ENCODE data around the genes SHANK1, ACP4, KLK2, KLK8, CD33 and SIGLECL1.

GRCh38 chr19:50485250-50485638 lies 8.6 kb upstream of the GARIN5A start:
- RRBS = no CpG with 5 or more reads among the region's 6 CpGs

- RRBS = no CpG with 5 or more reads among the region's 32 CpGs
These were observed 33.8 kb downstream of the SYT3 start for GRCh38 chr19:50605937-50606300.

DNA sequence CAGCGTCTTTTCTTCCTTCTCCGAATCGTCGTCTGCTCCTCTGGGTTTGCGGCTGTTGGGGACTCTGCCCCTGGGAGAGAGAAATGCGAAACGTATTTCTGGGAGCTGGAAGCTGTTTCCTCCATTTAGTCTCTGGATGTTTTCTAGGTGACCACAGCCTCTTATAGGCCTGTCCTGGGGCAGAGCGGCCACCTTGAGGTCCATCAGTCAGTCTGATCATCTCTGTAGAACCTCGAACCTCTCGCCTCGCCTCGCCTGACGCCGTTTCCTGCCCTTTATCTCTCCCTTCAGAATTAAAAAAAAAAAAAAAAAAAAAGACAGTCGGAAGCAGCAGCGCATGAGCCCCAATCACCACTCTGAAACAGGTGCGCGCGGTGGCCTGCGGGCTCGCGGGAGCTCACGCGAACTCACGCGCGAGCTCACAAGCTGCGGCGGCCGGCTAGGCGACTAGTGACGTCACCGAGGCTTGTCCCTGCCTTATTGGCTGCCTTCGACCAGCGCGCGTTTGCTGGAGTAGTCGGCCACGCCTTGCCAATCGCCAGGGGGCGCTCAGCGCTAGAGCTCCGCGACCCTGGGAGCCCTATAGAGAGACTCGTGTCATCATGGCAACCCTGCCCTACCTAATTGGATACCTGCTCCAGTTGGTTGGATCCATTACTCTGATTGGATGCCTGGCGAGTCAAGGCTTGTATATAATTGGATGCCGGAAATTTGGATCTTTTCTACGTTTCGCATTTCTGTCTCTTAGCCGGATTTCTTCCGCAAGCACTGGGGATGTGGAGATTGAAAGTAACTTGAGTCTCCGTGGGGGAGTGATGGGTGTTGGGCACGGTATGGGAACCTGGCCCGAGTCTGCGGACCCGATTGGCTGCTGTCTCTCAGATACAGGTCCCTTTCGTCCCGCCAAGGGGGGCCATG lies 31.7 kb downstream of the SYT3 start:
- RRBS = 10% methylated on average over 4 of the region's 58 CpGs

DNA sequence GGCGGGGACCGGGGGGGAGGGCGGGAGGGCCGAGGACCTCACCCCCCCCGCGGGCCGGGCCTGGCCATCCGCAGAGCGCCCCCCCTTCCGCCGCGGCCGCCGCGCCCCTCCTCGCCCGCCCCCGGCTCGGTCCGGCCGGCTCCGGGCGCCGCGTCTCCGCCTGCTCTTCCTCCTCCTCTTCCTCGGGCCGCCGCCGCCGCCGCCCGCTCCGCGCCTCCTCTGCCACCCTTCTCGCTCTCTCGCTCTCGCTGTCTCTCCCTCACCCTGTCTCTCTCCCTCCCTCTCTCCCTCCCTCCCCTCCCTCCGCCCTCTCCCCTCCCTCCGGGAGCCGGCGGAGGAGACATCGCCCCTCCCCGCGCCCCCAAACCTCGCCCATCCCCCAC lies at the start of gene SHANK1:
SHANK1 (minus strand) TSS at position 256 of the 383 bp plus-strand sequence.
- RRBS = 5% methylated on average over 27 of the region's 46 CpGs

DNA sequence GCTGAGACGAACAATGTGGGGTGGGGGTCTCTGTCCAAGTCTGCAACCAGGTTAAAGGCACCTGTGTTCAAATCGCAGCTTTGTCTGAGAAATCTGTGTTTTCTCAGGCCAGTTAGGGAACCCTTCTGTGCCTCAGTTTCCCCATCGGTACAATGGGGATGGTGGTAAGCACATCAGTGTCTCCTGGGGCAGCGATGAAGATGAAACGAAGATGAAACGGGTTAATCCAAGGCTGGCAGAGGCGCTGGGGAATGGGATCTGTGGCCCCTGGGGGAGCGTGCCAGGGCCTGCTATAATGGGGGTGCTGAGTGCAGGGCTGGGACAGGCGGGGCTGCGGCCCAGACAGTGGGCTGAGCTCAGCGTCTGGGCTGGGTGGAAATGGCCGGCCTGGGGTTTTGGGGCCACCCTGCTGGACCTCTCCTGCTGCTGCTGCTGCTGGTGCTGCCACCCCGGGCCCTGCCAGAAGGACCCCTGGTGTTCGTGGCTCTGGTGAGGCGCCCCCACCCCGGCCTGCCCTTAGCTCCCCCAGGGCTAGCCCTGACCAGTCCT lies at the start of gene ACP4:
ACP4 (plus strand) TSS at position 379 of the 549 bp plus-strand sequence.
- RRBS = 50% methylated on average over 5 of the region's 16 CpGs

GRCh38 chr19:50793846-50794921 lies 4.0 kb downstream of the ACP4 start:
- RRBS = 32% methylated on average over 2 of the region's 23 CpGs

DNA sequence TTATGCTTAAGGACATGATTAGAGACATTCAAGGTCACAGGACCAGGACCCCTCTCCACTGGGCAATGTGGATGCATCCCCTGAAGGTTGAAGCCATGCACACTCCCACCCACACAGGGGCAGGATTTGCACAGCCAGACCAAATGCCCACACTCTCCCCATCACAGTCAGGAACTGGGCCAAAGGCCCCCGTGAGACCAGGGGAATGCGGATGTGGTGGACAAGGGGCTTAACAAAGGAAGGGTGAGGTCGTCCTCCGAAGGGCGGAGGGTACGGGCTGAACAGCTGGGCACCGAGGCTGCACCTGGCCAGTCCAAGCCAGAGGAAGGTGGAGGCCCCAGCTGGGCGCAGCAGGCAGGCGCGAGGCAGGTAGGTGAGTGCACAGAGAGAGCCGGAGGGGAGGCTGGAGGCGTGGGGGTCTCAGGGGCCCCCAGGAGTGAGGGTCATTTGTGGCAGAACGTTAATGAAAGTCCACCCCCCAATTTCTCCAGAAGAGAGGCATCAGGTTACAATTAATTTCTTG lies 3.1 kb downstream of the KLK15 start:
- RRBS = no CpG with 5 or more reads among the region's 13 CpGs

- RRBS = no CpG with 5 or more reads among the region's 7 CpGs
These were observed 4.2 kb downstream of the KLK3 start for GRCh38 chr19:50858860-50859323.

- RRBS = 14% methylated on average over 6 of the region's 22 CpGs
These were observed 2.8 kb upstream of the KLK2 start for GRCh38 chr19:50870373-50870962.

- RRBS = no CpG with 5 or more reads among the region's 10 CpGs
These were observed at the start of gene KLK2 for GRCh38 chr19:50872917-50873625. Gene KLK2 (plus strand): TSS chr19:50873439.

GRCh38 chr19:50911955-50912407 lies 786 bp upstream of the KLK4 start:
- RRBS = no CpG with 5 or more reads among the region's 16 CpGs

- RRBS = no CpG with 5 or more reads among the region's 7 CpGs
These were observed at the start of gene KLK8 for GRCh38 chr19:51001516-51001879. Gene KLK8 (minus strand): TSS chr19:51001604.

GRCh38 chr19:51131787-51132772 lies 7.4 kb downstream of the SIGLEC9 start:
- RRBS = no CpG with 5 or more reads among the region's 24 CpGs

- RRBS = no CpG with 5 or more reads among the region's 37 CpGs
These were observed 39.8 kb downstream of the SIGLEC7 start for GRCh38 chr19:51181846-51182446.

GRCh38 chr19:51224648-51225220 lies at the start of gene CD33:
Gene CD33 (plus strand): TSS chr19:51225080.
- RRBS = no CpG with 5 or more reads among the region's 10 CpGs

DNA sequence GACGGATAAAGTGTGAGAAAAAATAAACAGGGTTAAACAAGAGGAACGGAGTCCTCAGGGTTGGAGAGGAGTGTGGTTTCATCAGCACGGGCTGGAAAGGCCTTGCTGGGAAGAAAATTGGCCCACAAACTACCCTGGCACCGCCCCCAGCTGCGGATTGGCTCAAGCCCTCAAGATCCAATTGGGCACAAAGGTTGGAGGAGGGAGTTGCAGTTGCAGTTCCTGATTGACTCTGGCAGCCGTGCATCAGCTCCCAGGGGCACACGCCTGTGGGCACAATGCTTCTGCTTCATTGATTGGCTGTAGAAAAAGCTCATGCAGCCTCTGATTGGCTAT lies 306 bp upstream of the SIGLECL1 start:
- RRBS = no CpG with 5 or more reads among the region's 7 CpGs

DNA sequence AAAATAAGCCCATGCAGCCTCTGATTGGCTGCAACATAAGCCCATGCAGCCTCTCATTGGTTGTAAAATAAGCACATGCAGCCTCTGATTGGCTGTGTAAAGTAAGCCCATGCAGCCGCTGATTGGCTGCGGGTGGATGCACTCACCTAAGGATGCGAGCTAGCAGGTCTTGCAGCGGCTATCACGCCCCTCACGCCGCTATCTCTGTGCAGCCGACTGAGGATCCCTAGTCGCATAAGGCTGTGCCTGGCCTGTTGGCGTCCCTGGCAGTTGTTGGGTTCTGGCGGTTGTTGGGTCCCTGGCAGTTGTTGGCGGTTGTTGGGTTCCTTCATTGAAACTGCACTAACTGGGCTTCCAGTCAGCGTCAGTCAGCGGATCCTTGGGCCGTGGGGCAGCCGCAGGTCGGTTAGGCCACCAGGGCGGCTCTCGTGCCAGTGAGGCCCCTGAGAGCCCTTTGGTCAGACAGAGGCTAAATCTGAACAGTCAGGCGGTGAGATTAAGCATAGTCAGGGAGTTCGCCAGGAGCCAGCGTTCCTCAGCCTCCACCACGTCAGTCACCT lies at the start of gene SIGLECL1:
SIGLECL1 (plus strand) TSS at position 139 of the 560 bp plus-strand sequence.
- RRBS = no CpG with 5 or more reads among the region's 23 CpGs

DNA sequence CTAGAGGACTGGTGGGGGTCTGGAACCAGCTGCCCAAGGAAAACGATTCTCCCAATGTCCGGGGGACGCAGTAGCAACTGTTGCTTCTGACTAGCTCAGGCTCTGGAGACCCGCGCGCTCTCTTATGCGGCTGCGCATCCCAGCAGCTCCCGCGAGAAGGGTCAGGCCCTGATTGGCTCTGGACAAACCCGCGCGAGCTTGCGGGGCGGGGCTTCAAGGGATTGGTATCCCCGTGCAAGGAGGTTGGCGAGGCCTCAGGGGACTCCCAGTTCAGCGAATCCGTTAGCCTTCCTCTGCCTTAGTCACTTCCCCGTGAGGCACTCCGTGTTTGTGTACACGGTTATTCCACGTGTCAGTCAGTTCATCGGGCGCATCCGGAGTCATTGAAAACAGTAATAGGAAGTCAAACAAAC lies 20.2 kb downstream of the SIGLECL1 start:
- RRBS = no CpG with 5 or more reads among the region's 26 CpGs

- RRBS = under 1% methylated on average over 4 of the region's 10 CpGs
These were observed 274 bp downstream of the ETFB start for GRCh38 chr19:51366012-51366216.

DNA sequence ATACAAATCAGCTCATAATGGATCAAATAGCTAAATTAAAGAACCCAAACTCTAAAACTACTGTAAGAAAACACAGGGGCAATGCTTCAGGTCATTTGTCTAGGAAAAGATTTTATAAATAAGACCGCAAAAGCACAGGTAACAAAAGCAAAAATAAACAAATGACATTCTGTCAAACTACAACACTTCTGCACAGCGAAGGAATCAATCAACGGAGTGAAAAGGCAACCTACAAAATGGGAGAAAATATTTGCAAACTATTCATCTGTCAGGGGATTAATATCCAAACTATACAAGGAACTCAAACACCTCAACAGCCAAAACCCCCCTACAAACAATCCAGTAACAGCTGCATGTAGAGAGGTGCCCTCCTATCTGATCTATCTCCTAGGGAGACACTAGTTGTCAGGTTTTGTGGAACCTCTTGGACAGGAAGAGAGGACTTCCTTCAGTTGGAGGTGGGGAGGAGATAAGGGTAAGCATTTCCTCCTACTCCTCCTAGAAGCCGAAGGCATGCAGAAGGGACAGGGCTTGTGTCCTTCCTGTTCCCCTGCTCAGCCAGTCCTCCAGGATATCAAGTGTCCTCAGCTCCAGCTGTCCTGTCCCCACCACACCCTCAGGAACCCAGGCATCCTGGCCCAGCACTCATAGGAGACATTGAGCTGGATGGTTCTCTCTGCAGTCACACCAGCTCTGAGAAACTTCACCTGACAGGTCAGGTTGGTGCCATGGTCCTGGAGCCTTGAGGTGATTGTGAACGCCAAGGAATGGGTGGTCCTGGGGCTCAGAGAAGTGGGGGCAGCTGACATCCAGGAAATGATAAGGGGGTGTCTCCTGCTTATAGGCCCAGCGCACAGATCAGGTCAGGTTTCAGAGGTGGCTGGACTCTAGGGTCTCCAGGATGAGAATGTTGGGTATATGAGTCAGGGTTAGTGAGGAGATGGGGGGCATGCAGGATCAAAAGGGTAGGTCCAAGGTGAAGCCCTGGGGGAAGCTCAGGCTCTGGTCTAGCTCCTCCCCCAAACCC lies 9.8 kb upstream of the SIGLEC8 start:
- RRBS = no CpG with 5 or more reads among the region's 6 CpGs